HT1080 (cell line): ENCODE results near the genes PNMA1 and PGF.

RAMPAGE:
- cytosol, long total RNA = no peak
- long total RNA = no peak
- nucleus, long total RNA = no peak
These were observed at the start of gene PNMA1 for GRCh38 chr14:73713734-73715004. PNMA1 (minus strand) TSS chr14:73714384.

GRCh38 chr14:73726508-73727053 lies 12.4 kb upstream of the PNMA1 start:
RAMPAGE:
- cytosol, long total RNA = no peak
- long total RNA = no peak
- nucleus, long total RNA = no peak

DNA sequence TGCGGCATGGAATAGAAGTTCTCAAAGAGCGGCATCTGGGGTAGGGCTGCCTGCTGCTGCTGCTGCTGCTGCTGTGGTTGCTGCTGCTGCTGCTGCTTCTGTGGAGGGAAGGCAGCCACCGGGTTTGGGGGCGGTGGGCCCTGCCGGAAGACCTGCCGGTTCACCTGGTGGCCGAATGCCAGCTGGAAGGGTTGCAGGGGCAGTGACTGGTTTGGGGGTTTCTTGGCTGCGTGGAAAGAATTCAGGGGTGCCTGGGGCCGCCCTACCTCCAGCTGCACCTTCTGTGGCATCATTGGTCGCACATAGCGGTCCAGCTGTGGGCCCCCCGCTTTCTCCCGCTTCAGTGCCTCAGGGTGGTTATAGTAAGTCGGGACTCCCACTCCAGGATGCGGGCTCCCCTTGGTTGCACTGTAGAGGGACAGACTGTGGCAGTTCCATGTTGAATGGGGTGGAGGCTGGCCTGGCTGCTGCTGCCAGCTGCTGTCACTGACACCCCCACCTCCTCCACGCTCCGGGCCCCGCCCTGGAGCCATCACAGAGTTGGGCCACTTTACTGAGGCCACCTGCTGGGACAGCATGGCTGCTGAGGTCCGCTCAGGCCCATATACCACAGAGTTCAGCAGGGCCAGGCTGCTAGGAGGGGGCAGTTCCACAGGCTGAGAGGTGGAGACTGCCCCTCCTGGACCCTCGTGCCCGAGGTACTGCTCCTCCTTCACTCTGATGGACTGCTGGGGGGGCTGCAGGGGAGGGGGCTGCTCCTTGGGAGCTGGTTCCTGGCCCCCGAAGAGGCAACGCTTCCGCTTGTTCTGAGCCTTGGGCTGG lies 20.7 kb downstream of the MIDEAS start:
RAMPAGE:
- cytosol, long total RNA = no peak
- long total RNA = no peak
- nucleus, long total RNA = no peak

RAMPAGE:
- cytosol, long total RNA = no peak
- long total RNA = no peak
- nucleus, long total RNA = no peak
These were observed 19.7 kb downstream of the MIDEAS start for GRCh38 chr14:73740017-73741222.

GRCh38 chr14:73744203-73744814 lies 15.8 kb downstream of the MIDEAS start:
RAMPAGE:
- cytosol, long total RNA = no peak
- long total RNA = no peak
- nucleus, long total RNA = no peak

GRCh38 chr14:73746500-73746852 lies 13.6 kb downstream of the MIDEAS start:
RAMPAGE:
- cytosol, long total RNA = no peak
- long total RNA = no peak
- nucleus, long total RNA = no peak

GRCh38 chr14:73752203-73752980 lies 7.7 kb downstream of the MIDEAS start:
RAMPAGE:
- cytosol, long total RNA = no peak
- long total RNA = no peak
- nucleus, long total RNA = no peak

GRCh38 chr14:73752981-73753884 lies 6.9 kb downstream of the MIDEAS start:
RAMPAGE:
- cytosol, long total RNA = no peak
- long total RNA = no peak
- nucleus, long total RNA = no peak

GRCh38 chr14:73753885-73754816 lies 6.0 kb downstream of the MIDEAS start:
RAMPAGE:
- cytosol, long total RNA = no peak
- long total RNA = no peak
- nucleus, long total RNA = no peak

DNA sequence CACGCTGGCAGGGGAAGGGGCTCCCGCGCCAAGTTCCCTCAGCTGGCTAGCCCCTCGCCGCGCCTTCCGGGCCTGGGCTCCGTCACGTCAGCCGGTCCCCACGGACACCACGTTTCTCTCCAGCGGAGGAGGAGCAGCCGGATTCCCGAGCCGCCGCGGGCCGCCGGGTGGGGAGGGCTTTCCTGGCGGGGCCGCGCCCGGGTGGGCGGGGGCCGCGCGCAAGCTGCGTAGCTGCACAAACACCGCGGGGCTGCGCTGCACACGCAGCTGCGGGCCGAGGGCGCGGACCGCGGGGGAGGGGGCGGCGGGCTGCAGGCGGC lies 904 bp downstream of the MIDEAS start:
RAMPAGE:
- cytosol, long total RNA = no peak
- long total RNA = no peak
- nucleus, long total RNA = no peak

DNA sequence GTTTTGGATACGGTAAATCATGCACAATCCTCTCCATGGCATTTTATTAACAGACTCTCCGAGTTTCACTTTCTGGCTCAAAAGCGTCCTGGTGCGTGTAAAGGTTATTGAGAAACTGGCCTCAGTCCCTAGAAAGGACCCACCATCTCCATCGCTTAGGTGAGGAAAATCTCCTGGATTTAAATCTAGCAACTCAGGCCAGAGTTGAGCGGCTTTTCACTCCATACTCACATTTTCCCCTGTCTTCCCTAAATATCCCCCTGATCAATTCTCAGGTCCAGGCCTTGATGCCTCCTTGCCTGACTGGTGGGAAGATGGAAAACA lies 503 bp upstream of the MIDEAS start:
RAMPAGE:
- cytosol, long total RNA = no peak
- long total RNA = no peak
- nucleus, long total RNA = no peak

DNA sequence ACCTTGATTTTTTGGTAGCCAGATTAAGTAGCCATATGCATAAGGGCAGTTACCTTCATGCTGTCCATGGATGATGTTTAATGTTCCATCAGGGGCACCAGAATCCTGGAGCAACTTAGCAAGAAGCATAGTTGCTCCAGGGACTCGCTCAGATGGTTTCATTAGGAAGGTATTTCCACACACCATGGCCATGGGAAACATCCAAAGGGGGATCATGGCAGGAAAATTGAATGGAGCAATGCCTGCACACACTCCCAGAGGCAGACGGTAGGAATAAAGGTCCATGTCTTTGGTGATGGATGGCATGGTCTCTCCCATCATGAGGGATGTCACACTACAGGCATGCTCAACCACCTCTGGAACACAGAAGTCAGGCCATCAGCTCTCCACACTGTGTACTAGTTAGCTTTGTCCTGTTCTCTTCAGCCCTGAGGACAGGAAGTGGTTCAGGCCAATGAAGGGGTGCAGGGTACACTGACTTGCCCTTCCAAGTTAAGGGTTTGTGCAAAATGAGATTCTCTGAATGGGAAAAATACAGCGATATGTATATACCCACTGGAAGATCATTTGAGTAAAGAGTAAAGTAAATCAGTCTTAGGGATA lies 13.0 kb downstream of the ALDH6A1 start:
RAMPAGE:
- cytosol, long total RNA = no peak
- long total RNA = no peak
- nucleus, long total RNA = no peak

RAMPAGE:
- cytosol, long total RNA = no peak
- long total RNA = no peak
- nucleus, long total RNA = no peak
These were observed 27.4 kb downstream of the SYNDIG1L start for GRCh38 chr14:74398694-74398900.

DNA sequence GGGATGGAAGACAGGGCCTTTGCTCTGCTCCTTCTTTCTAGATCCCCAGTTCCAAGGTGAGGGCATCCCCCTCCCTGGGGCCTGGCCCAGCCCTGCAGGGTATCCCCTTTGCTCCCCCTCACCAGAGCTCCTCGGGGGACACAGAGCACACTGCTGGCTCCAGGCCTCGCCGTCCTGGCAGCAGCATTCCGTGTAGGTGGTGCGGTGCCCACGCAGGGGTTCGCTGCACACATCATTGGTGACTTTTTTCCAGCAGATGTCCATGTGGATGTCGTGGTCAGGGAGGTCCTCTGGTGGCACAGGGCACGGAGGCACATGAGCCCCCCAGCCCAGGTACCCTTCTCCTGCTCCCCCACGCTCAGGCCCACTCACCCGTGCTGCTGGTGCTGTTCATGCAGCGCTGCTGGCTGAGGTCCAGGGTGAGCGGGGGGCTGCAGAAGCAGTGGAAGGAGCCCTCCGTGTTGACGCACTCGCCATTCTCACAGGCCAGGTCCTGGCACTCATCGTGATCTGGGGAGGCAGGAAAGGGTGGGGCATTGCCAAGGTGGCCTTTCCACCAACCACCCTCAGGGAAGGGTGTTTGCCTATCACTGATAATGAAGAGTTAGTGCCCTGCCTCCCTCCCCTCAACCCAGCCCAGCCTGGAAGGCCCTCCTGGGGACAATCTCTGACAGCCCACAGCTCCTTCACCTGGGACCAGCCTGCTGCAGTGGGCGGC lies 9.7 kb downstream of the ISCA2 start:
RAMPAGE:
- cytosol, long total RNA = no peak
- long total RNA = no peak
- nucleus, long total RNA = no peak

DNA sequence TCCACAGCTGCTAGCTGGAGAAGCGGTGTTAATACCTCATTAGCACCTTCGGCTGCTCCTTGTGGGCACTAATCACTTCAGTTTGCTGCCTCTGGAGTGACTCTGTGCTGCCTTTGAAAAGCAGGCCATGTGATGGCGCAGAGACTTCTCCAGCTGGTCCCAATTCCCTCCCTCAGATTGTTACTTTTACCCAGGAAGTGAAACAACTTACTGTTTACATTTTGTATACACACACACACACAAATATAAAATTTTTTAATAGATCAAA lies 41.4 kb upstream of the LTBP2 start:
RAMPAGE:
- cytosol, long total RNA = no peak
- long total RNA = no peak
- nucleus, long total RNA = no peak

DNA sequence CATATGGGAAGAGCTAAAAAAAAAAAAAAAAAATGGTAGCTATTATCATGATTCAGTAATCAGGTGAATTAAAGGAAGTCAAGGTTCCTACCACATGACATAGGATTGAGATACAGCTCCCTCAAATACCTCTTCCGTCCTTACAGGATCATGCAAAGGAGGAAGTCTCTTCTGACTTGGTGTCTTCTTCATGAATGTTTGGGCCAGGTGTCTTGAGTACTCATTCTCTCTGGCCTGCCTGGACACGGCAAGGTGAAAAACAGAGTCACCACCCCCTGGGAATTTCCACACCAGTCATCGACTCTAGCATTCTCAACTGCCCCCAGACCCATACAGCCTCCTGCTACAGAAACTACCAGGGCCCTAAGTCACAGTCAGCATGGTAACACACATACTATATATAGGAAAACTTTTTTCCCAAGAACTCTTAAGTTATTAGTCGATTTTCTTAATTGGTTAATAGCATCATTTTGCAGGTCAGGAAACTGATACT lies 44.9 kb upstream of the LTBP2 start:
RAMPAGE:
- cytosol, long total RNA = no peak
- long total RNA = no peak
- nucleus, long total RNA = no peak

RAMPAGE:
- cytosol, long total RNA = no peak
- long total RNA = no peak
- nucleus, long total RNA = no peak
These were observed 29.5 kb downstream of the YLPM1 start for GRCh38 chr14:74792566-74793056.

RAMPAGE:
- cytosol, long total RNA = no peak
- long total RNA = no peak
- nucleus, long total RNA = no peak
These were observed 49.4 kb downstream of the YLPM1 start for GRCh38 chr14:74812482-74812877.

DNA sequence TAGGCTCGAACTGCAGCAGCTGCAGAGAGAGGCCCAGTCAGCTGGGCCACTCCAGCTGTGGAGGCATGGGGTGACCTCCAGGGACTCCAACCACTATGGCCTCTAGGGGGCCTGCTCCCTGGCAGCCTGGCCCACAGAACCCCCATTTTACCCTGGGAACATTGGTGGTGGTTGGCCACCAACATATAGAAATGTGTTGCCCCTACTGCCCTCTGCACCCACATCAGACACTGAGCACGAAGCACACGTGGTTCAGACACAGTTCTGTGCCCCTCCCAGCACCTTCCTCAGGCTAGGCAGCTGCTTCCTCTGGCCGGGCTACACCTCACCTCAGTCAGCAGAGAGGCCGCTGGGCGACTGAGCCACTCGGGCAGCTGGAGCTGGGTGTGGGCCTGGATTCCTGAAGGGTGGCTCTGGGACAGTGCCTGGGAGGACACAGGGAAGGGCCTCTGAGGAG lies 15.9 kb downstream of the RPS6KL1 start:
RAMPAGE:
- cytosol, long total RNA = no peak
- long total RNA = no peak
- nucleus, long total RNA = no peak

RAMPAGE:
- cytosol, long total RNA = no peak
- long total RNA = no peak
- nucleus, long total RNA = no peak
These were observed at the start of gene PGF for GRCh38 chr14:74955077-74956164. PGF (minus strand) TSS chr14:74955597.